Brain (tissue), 1 donor: ENCODE results near the gene NPC2.

DNA sequence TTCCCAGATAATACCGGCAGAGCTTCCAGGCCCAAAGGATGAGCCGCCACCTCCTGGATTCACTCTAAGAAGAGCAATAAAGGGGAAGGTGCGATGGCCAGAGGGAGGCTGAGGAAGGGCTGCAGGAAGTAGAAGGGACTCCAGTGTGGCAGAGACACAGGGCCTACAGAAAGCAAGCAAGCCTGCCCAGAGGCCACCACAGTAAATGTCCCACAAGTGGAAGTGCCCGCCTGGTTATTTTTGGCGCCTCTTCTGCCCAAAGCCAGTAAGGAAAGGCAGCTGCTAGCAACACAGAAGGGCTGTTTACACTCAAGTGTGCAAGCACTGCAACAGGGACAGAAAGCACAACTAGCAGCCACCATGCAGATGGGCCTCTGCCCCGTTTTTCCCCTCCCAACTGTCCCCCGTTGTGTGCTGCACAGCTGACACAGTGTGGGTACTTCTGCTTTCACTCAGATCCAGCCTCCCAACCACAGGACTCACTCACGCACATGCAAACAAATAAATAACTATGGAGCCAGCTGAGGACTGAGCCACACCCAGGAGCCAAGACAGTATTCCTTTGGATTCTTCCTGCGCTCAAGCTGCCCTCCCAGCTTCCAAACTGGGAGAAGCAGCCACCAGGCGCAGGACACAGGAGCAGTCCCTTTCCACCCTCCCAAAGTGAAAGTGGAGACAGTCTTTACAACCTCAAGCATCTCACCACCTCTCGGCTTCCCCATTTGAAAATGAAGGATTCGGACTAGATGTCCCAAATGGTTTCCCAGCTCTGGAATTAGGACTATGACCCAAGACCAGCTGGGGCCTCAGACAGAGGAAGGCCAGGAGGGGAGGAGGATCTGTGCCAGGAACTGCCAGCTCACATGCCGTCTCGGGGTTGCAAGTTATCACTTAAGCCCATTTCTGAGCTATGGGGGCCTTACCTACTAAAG, 6.0 kb downstream of the MIDEAS start:
- RRBS = no CpG with 5 or more reads among the region's 14 CpGs

DNA sequence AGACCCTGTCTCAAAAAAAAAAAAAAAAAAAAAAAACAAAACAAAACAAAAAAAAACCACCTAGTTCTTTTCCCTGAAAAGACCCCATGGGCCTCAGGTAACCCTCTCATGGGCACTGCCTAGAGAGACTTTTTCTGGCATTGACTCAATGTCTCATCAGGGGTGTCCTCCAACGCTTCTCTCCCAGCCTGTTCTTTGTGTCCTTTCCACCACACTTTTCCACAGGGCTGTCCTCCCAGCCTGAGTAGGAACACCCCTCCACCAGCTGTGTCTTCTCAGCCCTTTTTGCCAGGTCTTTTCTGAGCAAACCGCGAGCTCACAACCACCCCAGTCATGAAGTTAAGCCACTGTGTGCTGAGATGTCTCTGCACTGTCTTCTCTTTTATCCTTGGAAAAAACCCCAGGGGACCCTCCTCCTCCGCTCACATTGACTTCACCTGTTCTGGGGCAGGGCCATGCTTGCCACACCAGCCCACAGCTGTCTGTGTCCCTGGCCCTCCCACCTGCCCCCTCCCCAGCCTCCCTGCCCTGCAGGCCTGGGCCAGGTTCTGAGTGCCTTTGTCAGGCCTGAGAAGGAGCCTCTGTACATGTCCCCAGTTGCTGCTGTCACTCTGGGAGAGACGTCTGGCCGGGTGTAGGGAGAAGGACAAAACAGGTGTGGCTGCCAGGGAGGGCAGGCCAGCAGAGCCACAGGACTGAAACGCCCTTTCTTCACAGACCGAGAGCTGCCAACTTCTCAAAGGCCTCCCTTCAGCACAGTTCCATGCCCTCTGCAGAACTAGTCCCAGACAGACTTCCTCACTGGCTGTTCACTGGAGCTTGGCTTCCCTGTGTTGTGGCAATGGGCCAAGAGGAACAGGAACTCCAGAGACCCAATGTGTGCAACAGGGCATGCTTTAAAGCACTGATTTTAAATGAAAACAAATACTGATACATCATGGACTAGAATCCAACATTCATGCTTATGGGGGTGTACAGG, 4.5 kb upstream of the MIDEAS start:
- RRBS = no CpG with 5 or more reads among the region's 8 CpGs

- RRBS = 2% methylated on average over 53 of the region's 63 CpGs
These were observed 27.0 kb upstream of the MIDEAS start for GRCh38 chr14:73787072-73787601.

GRCh38 chr14:73788913-73789341, 28.8 kb upstream of the MIDEAS start:
- RRBS = no CpG with 5 or more reads among the region's 3 CpGs

DNA sequence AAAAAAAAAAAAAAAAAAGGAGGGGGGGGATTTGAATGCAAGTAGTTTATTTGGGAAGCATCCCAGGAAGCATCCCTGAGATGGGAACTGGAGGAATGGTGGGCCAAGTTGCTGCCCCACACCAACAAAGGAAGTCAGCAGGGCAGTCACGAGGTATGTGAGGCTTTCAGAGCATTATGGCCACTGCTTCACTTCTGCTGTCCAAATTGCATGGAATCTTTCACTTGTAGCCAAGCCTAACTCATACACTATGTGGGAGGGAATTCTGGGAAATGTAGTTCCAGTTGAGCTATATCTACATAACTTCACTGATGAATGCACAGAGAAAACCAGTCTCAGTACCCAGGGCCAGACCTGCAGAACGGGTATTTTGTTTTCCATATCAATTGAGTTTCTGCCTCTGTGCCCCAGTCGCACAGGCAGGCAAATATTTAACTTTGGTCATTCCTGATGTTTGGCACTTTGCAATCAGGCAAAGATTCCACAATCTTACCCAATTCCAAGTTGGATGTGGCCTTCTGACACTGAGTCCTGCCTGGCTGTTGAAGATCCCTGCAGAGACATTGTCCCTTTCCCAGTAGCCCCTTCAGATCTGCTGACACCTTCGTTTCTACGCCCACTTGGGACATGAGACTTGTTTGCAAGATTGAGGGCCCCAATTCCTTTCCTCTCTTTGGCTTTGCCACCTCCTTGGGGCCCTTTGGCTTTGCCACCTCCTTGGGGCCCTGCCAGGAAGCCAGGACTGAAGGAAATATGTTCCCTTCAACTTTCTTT, 14.9 kb upstream of the PTGR2 start:
- RRBS = no CpG with 5 or more reads among the region's 5 CpGs

DNA sequence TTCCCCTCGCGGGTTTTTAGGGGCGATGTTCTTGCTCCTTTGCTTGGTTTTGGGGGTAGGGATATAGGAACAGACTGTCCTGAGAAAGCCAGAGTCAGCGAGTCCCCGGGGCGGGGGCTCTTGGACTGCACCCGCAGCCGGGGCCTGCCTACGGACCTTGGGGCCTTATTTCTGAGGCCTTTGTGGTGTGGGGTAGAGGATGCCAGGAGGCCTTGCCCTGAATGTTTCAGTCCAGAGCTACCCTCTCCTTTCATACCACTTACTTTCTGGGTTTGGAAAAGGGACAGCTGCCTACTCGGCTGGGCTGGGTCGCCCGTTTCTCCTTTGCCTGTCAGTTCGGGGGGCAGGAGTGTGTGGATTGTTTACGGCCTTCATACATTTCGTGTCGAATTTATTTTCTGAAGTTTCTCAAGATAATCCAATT, 457 bp downstream of the ZNF410 start:
- RRBS = no CpG with 5 or more reads among the region's 16 CpGs

- RRBS = no CpG with 5 or more reads among the region's 5 CpGs
These were observed 49.2 kb downstream of the LIN52 start for GRCh38 chr14:74133670-74134717.

DNA sequence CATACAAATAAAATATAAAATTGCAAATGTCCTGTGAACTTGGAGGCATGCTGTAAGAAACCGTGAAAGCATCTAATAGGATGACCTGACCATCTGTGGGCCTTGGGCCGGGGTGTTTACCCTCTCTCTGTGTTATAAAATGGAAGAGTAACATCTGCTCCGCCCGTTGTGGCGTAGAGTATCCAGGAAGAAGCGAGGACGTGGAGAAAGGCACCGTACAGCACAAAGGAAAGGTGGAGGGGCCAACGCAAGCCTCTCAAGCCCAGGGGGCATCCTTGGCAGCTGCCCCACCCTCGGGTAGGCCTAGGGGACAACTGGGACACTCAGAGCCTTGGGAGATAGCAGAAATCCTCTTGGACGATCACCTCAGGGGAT, 26.1 kb downstream of the VSX2 start:
- RRBS = no CpG with 5 or more reads among the region's 11 CpGs

- RRBS = no CpG with 5 or more reads among the region's 5 CpGs
These were observed 19.3 kb downstream of the ABCD4 start for GRCh38 chr14:74283448-74283734.

DNA sequence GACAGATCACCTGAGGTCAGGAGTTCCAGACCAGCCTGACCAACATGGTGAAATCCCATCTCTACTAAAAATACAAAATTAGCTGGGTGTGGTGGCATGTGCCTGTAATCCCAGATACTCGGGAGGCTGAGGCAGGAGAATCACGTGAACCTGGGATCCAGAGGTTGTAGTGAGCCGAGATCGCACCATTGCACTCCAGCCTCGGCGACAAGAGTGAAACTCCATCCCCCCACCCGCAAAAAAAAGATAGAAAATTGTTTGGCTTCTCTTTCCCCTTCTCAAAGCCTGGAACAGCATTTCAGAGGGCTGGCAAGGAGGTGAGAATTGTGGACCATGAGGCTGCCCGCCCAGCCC, 22.6 kb downstream of the SYNDIG1L start:
- RRBS = no CpG with 5 or more reads among the region's 8 CpGs

DNA sequence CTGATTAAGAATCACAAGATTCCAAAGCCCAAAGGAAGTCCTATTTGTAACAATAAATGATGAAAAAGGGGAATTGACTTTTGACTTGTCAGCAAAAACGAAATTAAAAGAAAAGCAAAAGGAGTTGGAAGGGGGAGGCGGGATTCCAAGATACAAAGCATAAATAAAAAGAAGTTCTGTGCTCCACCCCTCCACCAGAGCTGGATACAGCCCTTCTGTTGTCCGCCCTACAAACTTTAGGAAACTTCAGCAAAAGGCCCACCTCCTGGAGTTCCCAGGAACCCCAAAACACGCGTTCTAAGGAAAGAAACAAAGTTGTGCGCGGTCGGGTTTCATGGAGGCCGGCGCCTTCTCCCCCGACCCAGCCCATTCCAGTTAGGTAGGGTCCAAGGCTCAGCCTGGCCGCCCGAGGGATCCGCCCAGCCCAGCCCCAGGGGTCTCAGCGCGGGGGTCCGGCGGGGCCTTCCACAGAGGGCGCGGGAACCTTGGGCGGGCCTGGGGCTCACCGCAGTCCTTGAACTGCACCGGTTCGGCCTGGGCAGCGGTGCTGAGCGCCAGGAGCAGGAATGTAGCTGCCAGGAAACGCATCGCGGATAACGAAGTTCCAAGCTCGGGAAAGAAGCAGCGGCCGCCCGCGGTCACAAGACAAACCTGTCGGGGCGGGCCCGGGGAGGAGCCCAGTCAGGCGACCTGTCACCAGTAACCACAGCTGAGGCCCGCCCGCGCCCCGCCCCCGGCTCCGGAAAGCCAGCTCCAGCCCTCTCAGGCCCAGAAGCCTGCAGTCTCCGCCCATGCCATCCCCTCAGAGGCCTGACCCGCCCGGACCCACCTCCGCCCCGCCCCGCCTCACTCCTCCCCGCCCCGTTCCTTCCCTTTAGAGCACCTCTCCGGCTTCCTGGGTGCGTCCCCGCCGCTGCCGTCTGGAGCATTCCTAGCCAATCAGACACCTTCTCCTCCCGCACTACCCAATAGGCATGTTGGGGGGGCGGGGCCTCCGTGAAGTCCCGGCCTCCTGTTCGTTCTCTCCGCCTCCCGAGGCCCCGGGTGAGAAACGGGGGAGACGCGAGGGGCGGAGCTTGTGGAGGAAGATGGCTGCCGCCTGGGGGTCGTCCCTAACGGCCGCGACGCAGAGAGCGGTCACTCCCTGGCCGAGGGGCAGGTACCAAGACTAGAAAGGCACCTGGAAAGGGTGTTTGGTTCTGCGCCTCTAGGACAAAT, at the start of gene NPC2:
Gene NPC2 (minus strand): TSS at position 619 of the 1,218 bp plus-strand sequence.
- RRBS = 2% methylated on average over 35 of the region's 79 CpGs

GRCh38 chr14:74501133-74501813, 7.7 kb downstream of the ISCA2 start:
- RRBS = no CpG with 5 or more reads among the region's 17 CpGs

GRCh38 chr14:74524647-74524915, 31.0 kb downstream of the ISCA2 start:
- RRBS = no CpG with 5 or more reads among the region's 3 CpGs

DNA sequence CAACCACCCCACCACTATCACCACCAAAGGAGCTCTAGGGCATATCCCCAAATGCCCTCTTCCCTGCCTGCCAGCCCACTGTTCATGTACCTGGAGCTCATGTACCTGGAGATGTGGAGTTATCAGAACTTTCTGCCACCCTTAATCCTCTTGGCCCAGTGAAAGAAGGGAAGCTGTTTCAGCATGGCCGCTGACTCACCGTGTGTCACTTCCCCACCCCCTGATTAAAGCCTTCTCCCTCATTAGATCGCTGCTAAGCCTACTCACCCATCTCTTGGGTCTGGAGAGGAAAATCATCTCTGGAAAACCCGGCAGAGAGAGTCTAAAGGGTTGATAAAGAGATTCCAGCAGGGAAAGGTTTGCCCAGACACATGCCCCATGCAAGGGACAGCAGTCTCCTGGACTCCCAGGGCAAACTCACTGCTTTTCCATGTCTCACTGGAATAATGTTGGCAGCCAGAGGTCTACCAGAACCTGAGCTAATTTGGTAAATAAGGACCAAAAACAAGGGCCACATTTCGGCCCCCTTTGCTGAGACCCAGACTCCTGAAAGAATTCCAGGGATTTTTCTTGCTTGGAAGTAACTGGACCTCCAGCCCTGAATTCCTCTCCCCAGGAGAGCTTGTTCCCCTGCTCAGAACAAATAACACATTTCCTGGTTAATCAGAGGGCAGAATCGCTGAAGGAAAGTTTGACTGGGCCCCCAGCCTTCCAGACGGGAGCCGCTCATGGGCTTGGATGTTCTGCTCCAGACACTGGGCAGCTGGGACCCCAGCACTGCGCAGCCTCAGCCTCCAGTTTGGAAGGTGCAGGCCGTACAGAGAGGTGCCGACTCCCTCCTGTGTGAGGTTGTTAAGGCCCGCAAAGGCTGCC, 4.7 kb upstream of the LTBP2 start:
- RRBS = no CpG with 5 or more reads among the region's 12 CpGs

DNA sequence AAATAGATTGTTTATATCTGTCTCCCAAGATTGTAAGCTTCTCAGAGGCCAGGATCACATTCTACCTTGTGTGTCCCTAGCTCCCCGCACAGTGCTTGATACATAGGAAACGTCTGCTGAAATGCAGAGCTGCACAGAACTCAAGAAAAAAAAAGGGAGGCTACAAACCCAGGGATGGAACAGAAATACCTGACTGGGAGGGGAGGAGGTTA, 43.3 kb upstream of the LTBP2 start:
- RRBS = no CpG with 5 or more reads among the region's 2 CpGs

- RRBS = no CpG with 5 or more reads among the region's 6 CpGs
These were observed 29.5 kb downstream of the AREL1 start for GRCh38 chr14:74683248-74683892.

DNA sequence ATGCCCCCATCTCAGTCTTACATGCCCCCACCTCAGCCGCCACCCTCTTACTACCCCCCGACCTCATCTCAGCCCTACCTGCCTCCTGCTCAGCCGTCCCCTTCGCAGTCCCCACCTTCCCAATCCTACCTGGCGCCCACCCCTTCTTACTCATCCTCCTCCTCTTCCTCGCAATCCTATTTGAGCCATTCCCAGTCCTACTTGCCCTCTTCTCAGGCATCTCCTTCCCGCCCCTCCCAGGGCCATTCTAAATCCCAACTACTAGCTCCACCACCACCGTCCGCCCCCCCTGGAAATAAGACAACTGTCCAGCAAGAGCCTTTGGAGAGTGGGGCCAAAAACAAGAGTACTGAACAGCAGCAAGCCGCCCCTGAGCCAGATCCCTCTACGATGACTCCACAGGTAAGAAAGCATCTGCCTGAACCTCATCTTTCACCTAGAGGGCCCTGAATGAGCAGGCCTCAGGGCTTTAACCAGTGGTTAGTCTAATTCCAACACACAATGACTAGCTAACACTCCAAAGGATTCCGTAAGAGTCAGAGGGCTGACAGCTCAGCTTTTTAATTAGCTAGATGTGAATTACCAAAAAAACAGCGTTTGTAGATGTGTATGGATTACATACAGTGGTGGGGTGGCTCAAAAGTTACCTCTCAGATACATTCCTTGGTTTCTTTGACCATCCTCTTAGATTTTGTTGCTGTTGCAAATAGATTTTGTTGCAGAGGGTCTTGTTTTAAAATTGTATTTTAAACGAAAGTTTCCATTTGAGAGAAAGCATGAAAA, 1.0 kb downstream of the YLPM1 start:
- RRBS = no CpG with 5 or more reads among the region's 14 CpGs

DNA sequence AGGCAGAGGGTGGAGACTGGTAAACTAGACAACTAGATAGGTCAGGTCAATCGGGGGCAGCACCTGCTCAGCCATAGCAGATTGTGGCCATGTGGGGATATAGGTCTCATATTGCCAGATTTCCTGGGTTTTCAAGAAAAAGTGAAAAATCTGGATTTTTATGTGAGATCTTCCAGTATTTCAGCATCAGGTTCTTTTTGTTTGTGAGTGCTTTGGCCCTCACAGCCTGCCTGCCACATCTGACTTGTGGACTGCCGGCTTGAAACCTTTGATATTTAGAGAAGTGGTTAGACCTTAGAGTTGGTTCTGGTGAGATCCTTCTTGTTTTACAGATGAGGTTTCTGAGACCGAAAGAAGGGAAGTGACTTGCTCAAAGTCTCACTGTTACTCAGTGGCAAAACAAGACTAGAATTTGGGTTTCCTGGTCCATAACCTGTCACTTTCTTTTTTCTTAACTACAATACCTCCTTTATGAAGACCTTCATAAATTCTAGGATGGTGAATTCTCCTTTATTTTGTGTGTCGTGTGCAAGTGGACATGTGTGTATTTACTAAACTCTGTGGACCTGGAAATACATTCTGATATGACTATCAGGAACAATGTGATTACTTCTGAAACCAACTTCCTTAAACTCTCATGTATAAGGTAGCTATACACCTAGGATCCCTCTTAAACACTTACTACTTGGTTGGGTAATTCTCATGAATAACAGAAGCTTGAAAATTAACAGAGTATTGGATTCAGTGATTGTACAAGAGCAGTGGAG, 34.3 kb downstream of the PROX2 start:
- RRBS = no CpG with 5 or more reads among the region's 4 CpGs

GRCh38 chr14:74852989-74853498, 22.9 kb downstream of the PROX2 start:
- RRBS = no CpG with 5 or more reads among the region's 1 CpG

DNA sequence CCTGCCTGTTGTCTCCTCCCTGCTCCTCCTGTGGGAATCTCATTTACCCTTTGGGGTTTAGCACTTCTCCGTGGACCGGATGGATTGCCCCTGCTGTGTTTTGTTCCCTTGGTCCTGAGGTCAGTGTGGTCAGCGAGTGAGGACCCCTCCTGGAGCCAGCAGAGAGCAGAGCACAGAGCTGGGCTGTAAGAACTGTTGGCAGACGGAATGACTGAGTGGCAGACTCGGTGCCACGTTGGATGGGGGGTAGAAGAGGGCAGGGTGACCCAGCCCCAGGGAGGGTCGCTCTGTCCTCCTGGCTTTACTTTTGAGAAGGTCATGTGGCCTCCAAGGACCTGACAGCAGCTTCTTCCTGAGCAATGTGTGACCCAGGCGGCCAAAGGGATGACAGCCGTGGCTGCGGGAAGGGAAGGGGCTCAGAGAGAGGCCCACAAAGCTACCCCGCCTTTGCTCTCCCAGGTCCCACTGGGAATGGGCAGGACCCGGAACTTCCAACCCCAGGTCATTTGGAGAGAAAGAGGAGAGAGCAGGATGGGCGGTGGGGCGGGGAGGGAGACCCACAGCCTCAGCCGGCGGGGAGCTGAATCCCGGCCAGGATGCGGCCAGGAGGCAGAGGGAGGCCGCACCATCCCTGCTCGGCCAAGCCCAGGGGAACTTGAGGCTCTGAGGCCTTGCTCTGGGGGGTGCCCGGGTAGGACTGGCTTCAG, 613 bp downstream of the RPS6KL1 start:
- RRBS = 2% methylated on average over 8 of the region's 21 CpGs